Foreskin keratinocyte (primary cell): Measurements from ENCODE around the gene MAP2K6.

DNA sequence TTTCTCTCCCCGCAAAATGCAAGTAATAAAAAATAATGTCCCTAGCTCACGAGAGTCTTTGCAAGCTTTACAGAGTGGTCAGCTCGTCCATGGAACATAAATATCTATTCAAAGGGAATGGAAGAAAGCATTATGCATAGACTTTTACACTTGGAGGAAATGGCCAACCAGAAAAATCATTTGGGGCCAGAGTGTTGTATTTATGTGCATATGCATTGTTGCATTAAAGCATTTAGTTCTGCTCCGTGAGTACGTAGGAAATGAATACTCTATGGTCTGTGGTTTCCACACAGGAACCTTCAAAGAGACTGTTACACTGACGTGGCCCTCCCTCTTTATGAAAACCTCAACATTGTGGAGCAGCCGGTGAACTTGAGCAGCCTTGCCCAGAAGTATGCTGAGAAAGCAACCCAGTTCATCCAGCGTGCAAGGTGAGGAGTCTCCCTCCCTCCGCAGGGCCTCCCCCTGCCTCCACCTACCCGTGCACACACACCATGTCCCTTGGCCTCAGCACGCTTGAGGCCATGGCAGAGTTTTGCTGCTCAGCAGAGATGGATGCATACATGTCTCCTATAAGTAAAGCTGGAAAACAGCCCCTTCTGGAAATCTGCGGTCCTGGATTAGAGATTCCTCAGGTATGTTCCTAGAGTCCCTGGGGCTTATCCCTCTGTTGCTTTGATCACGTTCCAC, 65.2 kb downstream of the ARSG start:
- RAMPAGE, total RNA = no peak

DNA sequence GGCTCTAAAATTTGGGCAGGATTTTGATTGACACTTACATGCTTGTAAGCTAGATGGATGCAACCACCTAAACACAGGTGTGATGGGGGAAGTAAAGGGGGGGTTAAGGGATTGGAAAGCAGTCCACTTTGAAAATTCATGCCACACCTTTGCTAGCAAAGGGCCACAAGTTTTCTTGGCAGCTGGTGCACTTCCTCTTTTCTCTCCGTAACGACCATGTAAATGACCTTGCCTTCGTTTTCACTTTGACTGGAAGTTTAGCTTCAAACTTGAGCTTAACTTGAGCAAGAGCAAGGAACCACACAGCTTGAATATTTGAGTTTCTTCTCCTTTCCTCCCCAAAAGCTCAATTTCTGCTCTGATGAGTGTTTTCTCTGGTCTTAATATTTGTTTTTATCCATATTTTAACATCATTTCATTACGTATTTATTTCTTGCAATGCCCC, 14.2 kb upstream of the PRKAR1A start:
- RAMPAGE, total RNA = no peak

DNA sequence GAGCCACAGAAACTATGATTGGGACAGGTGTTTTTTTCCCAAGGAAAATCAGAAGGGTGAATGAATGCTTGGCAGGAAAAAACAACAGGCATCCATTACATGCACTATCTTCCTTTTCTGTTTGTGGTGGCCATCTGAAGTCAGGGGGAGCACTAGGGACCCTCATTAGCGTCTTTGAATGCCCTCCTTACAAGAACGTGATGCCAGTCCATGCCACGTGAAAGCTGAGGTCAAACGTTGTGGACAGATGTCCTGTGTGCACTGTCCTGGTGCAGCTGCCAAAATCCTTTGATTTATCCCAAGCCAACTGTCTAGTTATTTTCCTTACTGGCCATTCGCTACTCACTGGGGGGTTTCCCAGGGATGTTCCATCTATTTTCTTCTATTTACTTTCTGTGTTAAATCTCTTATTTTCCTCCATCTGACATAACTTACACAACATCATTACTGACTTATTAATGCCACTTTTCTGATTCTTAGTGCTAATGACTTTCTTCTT, 135.7 kb downstream of the ABCA8 start:
- RAMPAGE, total RNA = no peak

DNA sequence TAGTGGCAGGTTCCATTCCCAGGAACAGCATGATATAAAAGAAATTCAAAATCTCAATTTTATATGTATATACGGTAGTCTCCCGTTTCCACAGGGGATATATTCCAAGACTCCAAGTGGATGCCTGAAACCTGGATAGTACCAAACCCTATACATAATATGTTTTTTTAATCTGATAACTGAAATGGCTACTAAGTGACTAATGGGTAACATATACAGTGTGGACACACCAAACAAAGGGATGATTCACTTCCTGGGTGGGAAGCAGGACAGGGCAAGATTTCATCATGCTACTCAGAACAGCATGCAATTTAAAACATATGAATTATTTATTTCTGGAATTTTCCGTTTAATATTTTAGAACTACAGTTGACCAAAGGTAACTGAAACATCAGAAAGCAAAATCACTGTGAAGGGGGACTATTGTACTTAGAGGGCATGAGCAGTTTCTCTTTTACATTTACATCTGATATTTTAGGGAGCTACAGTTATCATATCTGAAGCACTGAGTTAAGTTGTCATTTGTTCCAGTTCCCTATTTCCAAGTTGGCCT, 34.0 kb upstream of the ABCA6 start:
- RAMPAGE, total RNA = no peak

DNA sequence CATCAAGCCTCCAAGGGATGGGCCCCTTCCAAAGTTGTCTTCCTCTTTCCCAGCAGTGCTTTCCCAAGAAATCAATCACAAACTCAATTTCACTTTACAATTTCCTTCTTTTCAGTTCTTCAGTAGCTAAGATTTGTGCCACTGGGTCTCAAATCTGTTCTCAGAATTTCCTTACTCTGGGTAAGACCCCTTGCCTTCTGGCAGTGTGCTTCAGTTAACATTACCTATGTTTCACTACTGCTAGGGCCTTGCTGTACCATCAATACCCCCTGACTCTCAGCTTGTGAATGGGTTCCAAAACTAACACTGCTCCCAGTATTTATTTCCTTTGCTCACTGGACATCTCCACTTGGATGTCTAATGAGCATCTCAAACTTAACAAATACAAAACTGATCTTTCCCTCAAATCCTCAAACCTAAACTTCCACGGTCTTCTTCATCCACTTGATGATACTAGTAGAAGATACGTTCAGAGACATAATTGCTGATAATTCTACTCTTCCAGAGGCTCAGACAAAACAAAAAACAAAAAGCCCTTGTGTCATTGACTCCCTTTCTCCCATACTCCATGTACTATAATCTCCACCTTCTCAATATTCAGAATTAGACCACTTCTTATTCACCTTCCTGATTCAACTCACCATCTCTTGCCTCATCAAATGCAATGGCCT, 12.2 kb upstream of the ABCA10 start:
- RAMPAGE, total RNA = no peak

GRCh38 chr17:69325851-69326382, 1.0 kb downstream of the ABCA5 start:
- RAMPAGE, total RNA = no peak

GRCh38 chr17:69414313-69415336, at the start of gene MAP2K6:
TSS of gene MAP2K6 (plus strand) at chr17:69414697.
- RAMPAGE, total RNA = no peak

DNA sequence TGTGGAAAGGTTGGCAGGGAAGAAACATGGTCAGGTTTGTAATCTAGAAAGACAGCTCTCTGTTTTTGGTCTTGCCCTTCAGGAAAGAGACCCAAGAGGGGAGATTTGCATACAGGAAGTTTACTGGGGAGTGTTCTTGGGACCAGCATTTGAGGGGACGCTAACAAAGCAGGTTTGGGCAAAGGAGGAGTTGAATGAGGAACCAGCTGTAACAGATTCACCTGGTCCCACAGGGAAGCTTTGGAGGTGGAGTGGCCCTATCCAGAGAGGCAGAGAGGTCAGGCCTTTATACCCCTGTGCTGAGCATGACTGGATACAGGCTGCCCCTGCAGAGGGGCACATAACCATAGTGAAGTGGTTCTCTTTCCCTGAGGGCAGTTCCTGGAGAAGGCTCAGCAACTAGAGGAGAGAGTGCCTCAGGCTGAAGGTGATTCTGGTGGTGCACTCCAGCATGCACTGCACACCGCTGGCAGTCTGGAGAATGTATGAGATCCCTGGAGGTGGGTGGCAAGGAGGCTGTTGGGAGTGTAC, 37.0 kb downstream of the MAP2K6 start:
- RAMPAGE, total RNA = no peak

DNA sequence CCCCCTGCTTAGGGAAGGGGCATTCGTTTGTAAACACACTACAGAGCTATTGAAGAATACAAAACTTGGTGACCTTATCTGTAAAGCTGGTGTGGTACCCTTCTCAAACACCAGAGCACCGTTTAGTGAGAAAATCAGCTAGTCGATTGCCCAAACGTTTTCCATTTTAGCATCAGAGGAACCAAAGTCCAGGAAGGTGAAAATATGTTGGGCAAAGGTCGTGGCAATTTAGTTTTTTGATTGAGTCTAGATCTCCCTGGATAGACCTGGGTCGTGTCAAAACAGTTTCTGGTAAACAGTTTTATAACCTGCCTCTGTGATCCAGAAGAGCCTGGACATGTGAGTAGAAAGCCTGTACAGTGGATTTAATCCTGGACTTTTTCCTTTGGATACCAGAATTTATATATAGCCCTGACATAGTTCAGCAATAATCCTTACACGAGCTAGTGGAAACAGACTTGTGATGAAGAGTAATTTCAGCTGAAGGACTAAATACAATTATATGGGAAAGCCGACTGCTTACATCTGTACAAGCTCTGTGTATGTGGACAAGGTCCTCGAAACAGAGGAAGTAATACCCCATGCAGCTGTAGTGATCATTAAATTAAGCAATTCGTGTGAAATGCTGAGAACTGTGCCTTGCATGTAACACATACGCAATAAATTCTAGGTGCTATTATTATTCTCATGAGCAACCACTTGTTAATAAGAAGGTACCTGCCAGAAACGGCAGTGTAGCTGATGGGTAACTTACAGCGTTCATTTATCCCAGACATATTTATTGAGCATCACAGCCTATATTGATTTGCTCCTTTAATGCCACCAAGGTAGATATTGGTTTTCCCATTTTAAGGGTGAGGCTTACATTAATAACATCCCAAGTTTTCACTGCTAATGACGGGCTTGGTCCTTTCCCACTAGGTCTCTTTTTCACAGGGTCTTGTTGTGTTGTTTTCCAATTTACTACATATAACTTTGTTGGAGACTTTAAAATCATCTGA, 72.6 kb downstream of the MAP2K6 start:
- RAMPAGE, total RNA = no peak

GRCh38 chr17:69606993-69607640, 192.6 kb downstream of the MAP2K6 start:
- RAMPAGE, total RNA = no peak

DNA sequence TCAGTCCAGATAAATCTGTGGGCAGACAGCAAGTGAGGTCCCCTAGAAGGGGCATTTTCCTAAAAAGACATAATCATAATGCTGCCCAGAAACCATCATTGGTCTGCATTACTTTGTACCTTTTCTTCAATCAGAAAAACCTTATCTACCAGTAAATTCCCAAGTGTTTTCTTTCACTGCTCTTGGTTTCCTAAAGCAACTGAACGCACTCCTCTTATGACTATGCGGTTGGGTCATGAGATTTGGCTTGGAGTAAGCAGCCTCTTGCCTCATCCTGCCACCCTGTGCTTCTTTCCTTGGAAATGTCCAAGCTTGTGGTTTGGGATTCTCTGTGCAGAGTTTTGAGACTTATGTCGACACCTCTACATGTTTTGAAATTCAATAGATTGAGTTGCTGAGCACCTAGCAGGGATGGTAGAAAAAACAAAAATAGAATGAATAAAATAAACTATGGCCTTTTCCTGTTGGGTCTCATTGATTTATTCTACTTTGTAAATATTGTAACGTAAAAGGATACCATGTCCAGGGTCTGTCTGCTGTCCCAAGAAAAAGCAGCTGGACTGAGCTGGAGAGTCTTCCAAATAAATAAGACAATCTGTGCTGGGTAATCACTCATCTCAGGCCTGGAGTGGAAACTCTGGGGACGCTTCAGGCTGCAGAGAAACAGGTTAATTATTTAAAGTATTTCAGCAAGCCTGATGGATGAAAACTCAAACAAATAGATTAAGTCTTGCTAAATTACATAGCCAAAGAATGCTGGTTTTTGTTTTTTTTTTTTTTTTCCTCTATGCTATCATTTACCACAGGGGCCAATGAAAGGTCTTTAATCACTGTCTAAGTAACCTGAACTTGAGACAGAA, 31.3 kb upstream of the KCNJ2 start:
- RAMPAGE, total RNA = no peak

DNA sequence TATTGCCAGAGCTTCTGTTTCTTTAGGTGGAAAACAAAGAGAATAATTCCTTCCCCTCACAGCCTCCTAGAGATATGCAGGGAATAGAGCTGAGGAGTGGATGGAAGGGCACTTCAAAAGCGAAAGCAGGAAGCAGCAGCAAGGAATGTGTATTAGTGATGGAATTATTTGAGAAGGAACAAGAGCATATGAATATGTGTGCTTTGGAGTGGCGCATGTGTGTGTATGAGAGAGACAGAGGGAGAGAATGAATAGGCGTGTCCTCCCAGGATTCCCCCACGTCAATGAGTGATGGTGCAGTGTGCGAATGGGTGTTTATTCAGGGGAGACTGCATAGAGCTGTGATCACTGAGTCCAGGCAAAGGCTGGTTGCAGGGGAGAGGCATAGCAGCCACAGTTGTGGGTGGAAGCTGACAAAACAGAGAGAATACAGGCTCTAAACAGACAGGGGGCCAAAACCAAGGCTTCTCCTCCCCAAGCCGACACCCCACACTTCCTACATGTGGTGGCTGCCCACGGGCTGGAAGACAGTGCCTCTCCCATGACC, 10.2 kb upstream of the SOX9 start:
- RAMPAGE, total RNA = no peak

- RAMPAGE, total RNA = no peak
These were observed 262.0 kb downstream of the SOX9 start for GRCh38 chr17:72382781-72383355.

DNA sequence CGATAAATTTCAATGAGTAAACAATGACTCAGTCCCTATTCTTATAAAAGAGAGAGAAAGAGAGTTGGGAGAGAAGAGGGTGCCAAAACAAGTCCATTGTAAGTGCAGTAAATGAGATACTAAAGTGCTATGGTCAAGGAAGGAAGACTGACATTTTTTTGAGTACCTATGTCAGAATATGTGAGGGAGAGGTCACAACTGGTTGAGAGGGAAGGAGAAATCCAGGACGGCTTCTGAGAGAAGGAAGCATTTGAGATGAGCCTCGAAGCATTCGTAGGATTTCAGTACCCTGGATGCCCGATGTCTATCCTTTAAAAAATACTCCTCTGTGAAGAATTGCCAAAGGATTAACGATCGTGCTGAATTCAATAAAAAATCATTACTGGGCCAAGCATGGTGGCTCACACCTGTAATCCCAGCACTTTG, 277.1 kb downstream of the SOX9 start:
- RAMPAGE, total RNA = no peak

DNA sequence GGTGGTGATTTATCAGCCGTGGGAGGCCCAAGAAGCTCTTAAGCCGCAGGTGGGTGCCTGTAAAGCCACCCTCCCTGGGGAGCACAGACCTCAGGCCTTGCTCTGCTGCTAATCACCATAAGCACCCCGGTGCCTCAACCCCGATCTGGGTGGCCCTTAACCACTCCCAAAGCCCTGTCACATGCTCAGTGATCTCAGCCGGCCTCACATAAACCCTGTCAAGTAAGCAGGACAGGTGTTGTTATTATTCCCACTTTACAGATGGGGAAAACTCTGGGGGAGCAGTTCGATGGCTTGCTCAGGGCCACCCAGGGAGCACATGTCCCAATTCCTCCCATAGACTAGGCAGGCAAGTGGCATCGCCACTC, 299.1 kb downstream of the SOX9 start:
- RAMPAGE, total RNA = no peak

DNA sequence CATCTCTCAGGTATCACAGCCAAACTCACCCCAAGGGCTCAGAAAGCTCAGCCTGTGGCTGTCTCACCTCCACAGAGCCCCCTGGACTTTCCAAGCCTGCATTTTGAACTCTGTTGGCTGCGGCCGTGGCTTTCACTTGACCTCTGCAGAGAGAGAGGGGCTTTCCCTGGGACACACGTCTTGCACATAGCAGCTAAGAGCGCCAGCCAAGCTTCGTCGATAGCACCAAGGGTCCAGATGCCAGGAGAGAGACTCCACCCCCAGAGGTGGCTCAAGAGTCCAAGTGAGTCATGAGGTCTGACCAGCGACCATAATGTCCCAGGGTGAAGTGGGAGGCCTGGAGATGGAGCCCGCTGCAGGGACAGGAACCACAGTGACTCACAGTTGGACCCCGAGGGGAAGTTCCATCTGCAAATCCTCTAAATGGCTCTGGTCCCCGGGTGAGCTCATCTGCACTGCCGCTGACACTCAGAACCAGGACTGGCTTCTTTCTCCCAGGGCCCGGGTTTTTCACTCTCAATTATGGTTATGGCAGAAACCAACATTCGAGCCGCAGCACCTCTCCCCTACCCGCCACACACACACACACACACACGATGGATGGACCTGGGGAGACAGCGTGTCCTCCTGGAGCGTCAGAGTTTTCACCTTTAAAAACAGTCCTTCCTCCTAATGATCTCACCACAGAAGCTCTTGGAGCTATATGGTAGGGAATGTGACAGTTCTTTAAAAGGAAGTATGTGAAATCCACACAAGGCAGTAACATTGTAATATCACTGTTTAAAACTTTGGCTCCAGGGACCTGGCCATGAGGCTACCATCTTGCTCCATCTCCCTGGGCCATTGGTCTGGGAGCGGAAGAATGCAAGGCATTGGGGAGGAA, 302.1 kb downstream of the SOX9 start:
- RAMPAGE, total RNA = no peak

DNA sequence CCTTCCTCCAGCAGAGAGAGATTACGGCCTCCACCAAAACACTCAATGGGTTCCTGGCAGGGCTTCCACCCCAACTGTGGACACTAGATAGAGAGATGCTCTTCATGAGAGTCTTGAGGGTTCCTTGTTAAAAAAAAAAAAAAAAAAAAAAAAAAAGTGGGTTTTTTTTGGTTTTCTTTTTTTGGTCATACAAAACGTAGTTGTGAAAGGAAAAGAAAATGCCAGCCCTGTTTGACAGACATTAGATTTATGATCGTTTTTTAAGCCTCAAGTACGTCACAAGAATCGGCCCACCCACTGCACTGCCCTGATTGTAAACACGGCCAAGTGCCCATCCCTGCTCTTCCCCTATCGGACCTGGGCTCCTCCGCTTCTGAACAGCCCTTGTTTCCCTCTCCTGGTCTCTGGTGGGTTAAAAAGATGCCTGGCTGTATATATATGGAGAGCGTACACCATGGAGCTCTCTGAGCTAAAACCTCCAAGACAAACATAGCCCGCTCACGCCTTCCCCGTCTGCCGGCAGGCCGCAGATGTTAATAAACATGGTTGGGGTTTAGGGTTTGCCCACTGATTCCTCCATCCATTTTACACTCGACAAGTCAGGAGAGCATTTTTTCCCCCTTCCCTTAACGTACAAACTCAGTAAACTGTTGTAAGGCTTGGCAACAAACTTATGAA, 325.7 kb downstream of the SOX9 start:
- RAMPAGE, total RNA = no peak

DNA sequence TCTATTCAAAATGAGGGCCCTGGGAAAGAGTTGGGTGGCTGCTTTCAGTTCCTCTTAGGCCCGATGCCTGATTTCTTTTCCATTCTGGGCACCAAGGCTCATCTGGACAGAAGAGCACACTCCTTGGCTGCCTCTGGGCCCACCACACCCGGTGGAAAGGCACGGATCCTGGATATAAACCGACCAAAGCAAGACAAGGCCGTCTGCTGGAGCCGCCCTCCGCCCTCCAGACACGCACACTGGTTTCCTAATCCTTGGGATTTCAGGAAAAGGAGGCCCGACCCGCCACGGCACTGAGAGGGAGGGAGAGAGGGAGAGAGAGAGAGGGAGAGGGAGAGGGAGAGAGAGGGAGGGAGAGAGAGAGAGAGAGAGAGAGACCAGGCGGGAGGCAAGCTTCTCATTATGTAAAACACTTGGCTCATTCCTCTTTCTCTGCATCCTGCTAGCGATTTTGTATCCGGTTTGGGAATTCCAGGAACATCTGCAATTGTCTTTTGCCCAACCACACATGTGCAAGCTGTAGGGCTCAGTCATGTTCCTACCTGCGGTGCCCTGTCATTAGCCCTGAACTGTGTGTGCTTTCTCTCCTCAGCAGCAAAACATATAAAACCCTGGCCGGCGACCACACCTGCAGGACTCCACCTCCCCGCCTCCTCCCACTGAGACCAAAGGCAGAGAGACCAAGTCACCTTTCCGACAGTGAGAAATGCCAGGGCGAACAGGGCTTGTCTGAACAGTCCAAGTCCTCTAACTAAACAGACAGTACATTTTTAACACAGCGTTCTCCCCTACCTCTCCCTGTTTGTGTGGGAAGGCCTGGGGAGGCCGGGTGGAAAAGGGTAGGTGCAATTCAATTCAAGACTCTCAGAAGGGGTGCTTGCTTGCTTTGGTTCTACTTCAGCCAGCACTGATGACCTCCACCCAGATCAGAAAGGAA, 347.3 kb downstream of the SOX9 start:
- RAMPAGE, total RNA = no peak

DNA sequence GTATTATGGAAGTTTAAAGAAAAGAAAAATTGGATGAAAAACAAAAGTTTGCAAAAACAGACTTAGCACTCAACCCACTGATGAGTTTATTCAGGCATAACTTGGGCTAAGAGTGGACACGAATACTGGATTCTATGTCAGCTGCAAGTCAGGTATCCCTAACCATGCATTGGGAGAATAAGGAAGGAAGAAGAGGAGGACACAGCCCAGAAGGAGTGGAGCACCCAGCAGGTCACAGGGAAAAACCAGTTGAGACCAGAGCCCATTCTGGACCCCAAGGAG, 457.4 kb downstream of the SOX9 start:
- RAMPAGE, total RNA = no peak

DNA sequence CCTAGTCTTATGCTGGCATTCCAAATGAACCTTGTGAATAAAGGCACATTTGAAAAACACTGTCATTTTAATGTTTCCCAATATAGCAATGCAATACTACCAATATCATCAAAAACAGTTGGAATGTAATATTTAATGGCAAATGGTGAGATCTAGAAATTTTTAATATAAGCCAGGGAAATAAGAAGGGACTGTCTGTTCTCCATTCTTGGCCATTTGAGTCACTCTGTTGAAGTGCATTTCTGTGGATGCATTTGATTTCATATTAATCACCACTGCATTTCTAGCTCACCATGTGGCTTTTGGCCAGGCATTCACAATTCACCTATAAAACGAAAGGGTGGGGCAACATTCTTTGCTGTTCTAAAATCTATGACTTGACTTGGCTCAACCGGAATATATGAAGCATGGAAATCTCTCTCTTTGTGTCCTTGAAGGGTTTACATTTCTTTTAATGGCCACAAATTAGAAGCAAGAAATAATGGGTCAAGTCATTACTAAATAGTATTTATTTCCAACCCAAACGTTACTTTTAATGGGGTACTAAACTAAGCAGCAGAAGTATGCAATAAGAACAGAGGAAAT, 483.0 kb downstream of the SLC39A11 start:
- RAMPAGE, total RNA = no peak